Mononuclear cell (primary cell): ENCODE measurements around the gene RPGR.

GRCh38 chrX:38327024-38327847 lies at the start of gene RPGR:
RPGR (minus strand) TSS chrX:38327509.
- RRBS, result 2% methylated on average over 30 of the region's 69 CpGs

DNA sequence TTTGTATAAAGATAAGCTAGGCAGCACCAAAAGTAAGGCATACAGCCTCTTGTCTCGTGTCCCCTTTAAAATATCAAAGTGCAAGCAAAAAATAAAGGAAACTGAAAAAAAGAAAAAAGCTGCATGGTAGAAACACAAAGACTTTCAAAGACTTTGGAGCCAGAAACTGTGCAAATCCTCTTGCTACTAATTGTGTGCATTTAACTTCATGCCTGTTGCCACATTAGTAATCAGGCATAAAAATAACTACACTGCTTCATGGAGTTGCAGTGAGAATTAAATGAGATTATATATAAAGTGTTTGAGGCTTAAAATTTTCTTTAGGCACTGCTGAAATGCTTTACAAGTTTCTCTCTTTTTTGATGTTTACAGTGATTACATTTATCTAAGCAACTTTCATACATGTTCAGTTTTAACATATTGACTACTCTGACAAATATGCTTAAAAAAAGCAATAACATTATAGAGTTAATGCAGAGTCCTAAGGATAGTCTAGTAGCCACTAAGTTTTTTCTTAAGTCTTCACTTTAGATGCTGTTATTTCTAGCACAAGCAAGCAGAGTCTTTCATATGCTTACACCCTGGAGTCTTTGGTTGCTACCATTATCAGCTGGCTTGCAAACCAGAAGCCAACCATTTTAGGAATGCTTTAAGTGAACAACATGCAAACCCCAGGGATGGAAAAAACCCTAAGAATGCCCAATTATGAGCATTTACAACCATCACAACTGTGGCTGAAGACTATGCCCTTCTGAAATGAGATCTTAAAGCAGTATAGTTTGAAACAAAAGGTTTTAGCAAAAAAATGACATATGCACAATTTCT lies 6.4 kb downstream of the MID1IP1 start:
- RRBS, result no CpG with 5 or more reads among the region's 1 CpG

DNA sequence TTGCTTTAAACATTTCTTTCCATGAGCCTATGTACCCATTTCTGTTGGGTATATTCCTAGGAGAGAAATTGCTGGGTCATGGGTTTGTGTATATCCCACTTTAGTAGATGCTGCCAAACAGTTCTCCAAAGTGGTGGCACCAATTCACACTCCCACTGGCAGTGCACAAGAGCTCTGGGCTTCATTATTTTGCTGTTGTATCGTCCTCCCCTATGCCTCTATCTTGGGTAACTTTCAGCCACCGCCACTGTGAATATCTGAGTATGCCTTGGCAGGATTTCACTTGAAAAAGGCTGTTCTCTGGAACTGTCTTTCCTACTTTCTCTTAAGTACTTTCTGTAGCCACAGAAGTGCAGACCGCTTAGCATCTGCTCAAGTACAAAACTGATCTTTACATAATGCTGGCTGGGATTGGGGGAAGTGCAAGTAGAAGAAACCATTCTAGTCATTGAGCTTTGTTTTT lies 77.3 kb downstream of the MID1IP1 start:
- RRBS, result no CpG with 5 or more reads among the region's 3 CpGs

- RRBS, result no CpG with 5 or more reads among the region's 6 CpGs
These were observed 526.0 kb downstream of the MID1IP1 start for GRCh38 chrX:39327254-39327615.

- RRBS, result no CpG with 5 or more reads among the region's 5 CpGs
These were observed 367.3 kb downstream of the BCOR start for GRCh38 chrX:39730473-39730797.

DNA sequence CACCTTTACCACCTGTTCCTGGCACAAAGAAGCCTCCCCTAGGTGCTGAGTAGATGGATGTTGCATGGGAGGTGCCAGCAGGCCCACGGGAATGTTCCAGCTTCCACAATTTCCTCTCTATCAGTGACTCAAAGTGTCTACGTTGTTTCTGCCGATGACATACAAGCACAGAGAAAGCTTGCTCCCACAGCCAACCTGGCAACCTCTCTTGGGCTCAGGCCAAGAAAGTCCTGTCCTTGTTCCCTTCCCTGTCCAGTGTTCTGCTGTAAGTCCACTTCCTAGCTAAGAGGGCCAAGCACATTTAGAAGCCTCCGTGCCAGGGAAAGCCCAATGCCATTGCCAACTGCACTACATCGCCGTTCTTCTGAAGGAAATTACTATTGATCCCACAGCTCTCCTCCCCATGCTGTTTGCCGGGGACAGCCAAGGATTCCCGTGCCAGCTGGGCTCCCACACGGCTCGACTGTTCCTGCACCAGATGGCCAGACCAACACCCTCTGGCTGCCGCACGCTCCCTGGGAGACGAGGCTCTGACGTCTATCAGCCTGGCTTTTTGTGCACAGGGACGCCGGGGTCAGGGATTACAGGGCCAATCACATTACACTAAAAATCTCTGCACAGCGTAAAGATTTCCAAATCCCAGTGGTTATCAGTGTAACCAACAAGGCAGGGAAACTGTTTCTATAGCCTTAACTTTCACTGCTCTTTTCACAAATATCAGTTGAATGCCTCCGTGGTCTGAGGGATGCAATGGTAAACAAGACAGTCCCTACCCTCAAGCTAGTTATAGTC lies 284.0 kb downstream of the BCOR start:
- RRBS, result no CpG with 5 or more reads among the region's 18 CpGs

DNA sequence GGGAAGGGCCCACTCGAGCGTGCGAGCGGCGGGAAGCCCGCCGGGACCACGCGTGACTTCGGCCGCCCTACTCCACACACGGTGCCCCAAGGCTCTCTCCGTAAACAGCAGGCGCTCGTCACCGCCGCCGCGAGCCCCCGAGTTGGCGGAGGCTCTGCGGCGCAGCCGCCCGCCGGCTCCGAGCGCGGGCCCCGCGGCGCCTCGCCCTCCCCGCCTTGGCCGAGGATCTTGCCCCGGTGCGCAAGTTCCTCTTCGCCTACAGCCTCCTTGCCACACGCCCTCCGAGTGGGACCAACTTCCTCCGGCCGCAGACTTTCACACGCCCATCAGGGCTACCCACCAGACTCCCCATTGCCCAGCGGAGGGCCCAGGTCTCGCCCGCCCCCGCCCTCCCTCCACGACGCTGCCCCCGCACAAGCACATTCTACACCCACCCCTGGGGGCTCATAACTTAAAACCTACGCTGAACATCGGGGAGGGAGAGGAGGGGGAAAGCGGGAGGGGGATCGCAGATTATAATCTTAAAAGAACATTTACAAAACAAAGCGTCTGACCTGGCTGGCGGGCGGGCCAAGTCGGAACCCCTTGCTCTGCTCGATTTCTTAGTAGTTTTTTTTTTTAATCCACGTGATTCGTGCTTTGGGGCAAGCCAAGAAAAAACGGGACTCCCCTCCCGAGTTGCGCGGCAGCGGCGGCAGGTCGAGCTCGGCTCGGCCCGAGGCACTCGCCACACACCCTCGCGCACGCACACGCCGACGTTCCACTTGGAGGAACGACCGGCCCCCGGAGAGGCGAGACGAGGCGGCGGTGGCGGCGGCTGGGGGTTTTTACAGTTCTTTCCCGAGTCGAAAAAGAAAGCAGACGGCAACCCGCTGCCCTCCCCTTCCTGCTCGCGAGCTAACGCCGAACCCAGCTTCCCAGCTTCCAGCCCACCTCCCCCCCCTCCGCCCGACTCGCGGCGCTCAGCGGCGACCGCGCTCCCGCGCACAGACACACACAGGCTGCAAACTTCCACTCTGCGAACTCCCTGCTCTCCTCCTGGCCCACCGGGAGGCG lies 1.5 kb downstream of the BCOR start:
- RRBS, result 2% methylated on average over 25 of the region's 109 CpGs

- RRBS, result 2% methylated on average over 39 of the region's 85 CpGs
These were observed 57.2 kb upstream of the BCOR start for GRCh38 chrX:40154648-40155616.

- RRBS, result no CpG with 5 or more reads among the region's 11 CpGs
These were observed 165.2 kb upstream of the BCOR start for GRCh38 chrX:40262717-40263693.

- RRBS, result no CpG with 5 or more reads among the region's 9 CpGs
These were observed 175.6 kb upstream of the BCOR start for GRCh38 chrX:40273296-40273748.

GRCh38 chrX:40298958-40299666 lies 201.4 kb upstream of the BCOR start:
- RRBS, result no CpG with 5 or more reads among the region's 24 CpGs

GRCh38 chrX:40402893-40403092 lies 178.0 kb upstream of the ATP6AP2 start:
- RRBS, result no CpG with 5 or more reads among the region's 4 CpGs

DNA sequence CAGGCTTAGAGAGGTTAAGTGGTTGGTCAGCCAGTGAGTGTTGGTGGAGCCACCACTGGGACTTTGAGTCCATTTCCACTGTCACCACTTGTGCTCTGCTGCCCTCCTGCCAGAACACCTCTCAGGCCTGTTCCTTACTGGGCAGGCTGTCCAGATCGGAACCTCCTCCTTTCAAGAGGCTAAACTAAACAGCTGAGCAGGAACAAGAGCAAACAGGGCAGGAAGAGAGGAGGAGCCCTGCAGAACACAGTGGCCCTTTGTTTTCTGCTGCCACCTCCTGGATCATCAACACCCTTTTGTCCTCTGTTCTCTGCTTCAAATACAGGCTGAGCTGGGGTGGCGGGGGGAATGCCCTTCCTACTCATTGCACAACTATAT lies 112.5 kb upstream of the ATP6AP2 start:
- RRBS, result no CpG with 5 or more reads among the region's 2 CpGs

- RRBS, result no CpG with 5 or more reads among the region's 10 CpGs
These were observed 59.4 kb upstream of the USP9X start for GRCh38 chrX:41025786-41026368.

GRCh38 chrX:41026682-41027262 lies 58.5 kb upstream of the USP9X start:
- RRBS, result no CpG with 5 or more reads among the region's 5 CpGs

GRCh38 chrX:41087097-41087727 lies 2.0 kb downstream of the USP9X start:
- RRBS, result no CpG with 5 or more reads among the region's 10 CpGs

DNA sequence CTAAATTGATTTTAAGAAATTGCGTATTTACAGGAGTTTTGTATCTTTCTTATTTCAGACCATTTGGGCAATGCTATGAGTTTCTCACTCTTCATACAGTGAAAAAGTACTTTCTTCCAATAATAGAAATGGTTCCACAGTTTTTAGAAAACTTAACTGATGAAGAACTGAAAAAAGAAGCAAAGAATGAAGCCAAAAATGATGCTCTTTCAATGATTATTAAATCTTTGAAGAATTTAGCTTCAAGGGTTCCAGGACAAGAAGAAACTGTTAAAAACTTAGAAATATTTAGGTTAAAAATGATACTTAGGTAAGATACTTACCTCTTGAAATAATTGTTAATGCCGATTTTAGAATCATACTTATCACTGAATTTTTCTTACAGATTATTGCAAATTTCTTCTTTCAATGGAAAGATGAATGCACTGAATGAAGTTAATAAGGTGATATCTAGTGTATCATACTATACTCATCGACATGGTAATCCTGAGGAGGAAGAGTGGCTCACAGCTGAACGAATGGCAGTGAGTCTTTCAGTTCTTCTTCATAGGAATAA lies 55.7 kb downstream of the USP9X start:
- RRBS, result no CpG with 5 or more reads among the region's 4 CpGs

DNA sequence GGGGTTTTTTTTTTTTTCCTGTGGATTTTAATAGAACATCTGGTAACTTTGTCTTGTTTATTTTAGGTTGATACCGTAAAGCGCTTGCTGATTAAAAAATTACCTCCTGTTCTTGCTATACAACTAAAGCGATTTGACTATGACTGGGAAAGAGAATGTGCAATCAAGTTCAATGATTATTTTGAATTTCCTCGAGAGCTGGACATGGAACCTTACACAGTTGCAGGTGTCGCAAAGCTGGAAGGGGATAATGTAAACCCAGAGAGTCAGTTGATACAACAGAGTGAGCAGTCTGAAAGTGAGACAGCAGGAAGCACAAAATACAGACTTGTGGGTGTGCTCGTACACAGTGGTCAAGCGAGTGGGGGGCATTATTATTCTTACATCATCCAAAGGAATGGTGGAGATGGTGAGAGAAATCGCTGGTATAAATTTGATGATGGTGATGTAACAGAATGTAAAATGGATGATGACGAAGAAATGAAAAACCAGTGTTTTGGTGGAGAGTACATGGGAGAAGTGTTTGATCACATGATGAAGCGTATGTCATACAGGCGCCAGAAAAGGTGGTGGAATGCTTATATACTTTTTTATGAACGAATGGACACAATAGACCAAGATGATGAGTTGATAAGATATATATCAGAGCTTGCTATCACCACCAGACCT lies 118.0 kb upstream of the DDX3X start:
- RRBS, result no CpG with 5 or more reads among the region's 12 CpGs

DNA sequence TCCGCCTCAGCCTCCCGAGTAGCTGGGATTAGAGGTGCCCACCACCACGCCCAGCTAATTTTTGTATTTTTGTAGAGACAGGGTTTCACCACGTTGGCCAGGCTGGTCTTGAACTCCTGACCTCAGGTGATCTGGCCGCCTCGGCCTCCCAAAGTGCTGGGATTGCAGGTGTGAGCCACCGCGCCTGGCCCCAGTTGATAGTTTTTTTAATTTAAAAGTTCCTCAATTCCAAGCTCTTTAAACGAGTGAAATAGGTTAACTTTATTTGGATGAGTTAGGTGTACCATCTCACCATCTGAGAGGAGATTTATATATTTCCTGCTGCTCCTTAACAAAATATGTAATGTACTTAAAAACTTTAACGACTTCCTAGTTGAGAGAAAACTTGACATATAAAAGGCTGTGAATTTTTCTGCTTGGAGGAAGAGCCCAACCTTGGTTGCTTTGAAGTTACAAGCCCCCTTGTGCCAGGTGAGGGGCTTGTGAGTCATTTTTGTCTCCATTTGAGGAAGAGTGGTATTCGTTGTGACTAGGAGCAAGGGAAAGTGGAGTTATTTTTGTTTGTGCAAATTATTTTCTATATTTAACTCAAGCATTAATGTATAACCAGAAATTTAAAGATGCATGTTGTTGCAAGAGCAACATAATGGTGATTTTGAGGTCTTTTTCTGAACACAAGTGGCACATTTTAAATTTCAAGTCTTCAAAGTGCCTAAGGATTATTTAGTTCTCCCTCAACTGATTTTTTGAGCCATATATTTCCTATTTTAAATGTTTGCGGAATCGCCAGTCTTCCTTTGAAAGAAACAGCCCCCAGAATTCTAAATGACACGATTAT lies 99.1 kb upstream of the DDX3X start:
- RRBS, result no CpG with 5 or more reads among the region's 14 CpGs